Metastatic Liver Carcinoma in the Lung (tissue), 2 donors: ENCODE results near the genes C7orf57 and FIGNL1.

DNA sequence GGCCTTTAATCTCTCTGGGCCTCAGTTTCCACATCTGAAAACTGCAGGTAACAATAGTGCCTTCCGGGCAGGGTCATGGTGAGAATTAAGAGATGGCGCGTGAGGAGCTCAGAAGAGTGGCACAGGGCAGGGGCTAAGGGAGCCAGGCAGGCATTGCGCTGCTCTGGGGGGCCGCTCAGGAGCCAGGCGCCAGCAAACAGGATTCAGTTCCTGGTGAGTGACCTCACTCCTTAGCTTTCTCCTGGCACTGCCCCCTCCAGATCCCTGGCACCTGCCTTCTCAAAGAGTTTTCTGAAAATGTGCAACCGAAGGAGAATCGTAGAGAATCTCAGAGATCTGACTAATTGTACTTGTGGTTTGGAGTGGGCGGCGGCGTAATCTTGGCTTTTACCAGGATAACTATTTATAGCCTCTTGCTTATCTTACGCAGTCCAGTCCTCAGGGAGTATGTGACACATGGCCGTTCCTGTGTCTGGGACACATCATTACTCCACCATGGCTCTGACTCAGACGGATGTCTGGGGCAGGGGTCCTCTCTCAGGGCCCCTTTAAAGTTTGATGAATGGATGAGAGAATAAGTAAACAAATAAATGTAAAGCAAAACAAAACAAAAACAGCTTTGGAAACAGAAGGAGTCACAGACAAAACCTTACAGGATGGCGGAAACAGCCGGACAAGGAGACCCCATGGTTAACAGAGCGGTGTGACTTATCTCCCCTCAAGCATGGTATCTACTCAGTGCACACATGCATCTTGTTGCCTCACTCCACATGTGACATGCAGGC is 99.8 kb downstream of the TNS3 start:
- PRO-cap, 2 experiments: no peak in any of the 2 experiments

DNA sequence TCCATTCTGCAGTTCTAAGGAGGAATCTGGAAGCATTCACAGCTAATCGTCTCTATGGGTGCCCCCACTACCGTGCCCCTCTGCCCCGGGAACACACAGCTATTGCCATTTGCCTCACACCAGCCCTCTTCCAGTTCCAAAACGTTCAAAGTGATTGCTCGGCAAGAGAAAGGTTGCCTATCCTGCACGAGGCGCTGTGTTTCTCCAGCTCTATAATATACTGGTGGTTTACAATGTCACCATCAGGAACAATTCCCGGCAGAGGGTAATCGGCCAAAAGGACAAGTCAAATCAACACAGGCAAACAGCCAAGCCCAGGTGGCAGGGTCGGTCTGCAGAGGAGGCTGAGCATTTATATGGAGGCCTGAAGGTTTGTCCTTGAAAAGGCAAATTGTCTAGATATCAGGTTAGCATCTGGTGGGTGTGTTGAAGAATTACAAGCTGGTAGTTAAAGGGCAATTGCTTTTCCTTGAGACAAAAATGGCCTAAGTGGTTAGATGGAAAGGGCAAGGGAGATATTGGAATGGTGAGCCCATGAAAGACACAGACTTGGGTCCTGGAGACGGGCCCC is 29.2 kb upstream of the TNS3 start:
- PRO-cap, 2 experiments: no peak in any of the 2 experiments

DNA sequence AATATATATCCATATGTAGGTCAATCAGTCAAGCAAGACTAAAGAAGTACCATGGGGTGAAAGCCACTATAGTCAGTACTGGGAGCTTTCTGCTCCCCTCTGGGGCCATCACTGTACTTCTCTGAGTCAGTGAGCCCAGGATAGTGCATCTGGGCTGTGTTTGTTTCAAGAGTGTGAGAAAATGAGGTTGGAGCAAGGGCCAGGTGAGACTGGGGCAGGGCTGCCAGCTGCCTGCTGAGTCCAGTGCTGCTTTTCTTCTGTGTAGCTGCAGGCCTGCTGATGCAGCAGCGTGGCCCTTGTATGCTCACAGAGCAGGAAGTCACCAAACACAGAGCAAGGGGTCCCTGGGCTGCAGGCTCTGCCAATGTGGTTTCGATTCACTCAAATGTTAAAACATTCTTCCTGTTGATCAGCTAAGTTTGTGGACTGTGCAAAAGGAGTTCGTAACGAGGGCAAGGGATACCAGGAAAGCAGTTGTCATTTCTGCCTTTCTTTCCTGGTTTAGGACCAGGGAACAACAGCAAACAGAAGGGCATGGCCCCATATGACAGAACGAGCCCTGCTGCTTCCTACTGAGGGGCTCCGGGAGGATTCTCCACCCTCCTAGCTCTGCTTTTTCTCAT is 65.4 kb upstream of the TNS3 start:
- PRO-cap, 2 experiments: no peak in any of the 2 experiments

DNA sequence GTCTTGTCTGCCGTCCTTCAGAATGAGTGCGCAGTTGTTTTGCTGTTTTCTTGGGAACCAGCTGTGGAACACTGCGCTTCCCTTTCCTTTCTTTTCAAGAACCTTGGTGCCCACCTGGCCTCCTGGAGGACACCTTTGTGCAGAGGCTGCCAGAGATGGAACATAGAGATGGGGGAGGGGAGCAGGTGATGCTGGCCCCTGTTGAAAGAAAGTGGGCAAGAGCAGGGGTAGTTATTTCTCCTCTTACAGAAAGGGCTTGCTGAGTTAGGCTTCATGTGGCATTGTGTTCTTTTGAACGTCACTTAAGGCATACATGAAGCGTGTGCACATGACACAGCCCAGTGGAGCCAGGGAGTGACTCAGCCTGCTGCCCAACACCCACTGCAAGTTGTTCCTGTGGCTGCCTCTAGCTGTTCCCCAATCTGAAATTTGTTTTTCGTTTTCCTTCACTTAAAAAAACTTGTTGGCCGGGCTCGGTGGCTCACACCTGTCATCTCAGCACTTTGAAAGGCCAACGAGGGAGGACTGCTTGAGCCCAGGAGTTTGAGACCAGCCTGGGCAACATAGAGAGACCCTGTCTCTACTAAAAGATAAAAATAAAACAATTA is 87.5 kb upstream of the TNS3 start:
- PRO-cap, 2 experiments: no peak in any of the 2 experiments

DNA sequence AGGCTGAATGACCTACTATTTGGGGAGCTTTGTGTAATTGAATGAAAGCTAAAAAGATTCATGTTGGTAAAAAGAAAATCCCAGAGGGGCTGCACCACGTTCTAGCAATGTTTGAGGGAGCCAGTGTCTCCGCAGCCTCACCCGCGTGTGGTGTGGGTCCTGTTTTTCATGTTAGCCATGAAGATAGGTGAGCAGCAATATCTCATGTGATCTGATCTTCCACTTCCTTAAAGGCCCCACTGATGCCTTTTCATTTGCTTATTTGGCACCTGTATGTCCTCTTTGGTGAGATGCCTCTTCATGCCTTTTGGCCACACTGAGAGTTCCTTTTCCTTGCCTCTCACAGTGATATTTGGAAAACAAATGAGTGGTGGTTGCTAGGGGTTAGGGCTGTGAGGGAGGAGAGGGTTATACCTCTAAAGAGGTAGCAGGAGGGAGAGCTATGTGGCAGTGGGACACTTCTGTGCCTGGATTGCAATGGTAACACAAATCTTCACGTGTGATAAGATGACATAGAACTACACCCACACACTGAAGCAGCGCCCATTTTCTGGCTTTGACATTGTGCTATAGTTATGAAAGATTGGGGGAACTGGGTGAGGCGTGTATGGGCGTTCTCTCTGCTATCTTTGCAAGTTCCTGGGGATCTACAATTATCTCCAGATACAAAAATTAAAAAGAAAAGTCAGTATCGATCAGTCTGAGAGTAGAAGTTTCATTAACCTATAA is 90.4 kb upstream of the TNS3 start:
- PRO-cap, 2 experiments: no peak in any of the 2 experiments

- PRO-cap, 2 experiments: no peak in any of the 2 experiments
These were observed 152.3 kb upstream of the TNS3 start for GRCh38 chr7:47734088-47734688.

DNA sequence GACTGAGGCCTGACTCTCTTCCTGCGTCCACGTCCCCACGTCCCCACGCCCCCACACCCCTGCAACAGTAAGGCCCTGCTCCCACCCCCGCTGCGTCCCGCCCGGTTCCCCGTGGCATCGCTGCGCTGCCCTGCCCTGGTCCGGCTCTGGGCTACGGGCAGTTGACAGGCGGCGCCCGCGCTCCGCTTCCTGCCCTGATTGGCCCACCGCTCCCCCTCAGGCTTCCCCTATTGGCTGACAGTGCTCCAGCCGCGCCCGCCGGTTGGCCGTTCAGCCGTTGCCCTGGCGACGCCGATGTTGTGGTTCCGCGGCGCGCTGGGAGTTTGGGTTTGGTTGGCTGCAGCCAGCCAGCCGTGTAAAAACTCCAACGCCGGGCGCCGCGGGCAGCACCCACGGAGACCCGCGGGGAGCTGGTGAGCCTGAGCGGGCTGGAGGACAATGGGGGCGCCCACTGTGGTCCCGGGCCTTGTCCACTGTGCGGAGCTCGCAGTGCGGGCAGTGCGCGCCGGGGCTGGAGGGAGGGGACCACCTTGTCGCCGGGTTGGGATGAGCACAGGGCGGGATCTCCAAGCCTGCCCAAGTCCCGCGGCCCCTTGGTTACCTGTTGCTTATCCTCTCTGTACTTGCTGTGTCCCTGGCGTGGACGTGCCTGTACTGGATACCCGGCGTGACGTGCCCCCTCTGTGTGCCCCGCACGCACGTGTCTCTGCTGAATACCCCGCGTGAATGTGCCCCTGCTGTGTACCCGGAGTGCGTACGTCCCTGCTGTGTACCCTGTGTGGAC is at the start of gene C7orf57:
Gene C7orf57, plus strand, starts transcription at position 326 of the 784 bp plus-strand sequence.
- PRO-cap, 2 experiments: peak in 1 of 2 experiments; most common plus-strand start position 303 of the sequence (in 1)

GRCh38 chr7:48096346-48096858 is 7.3 kb downstream of the UPP1 start:
- PRO-cap, 2 experiments: no peak in any of the 2 experiments

DNA sequence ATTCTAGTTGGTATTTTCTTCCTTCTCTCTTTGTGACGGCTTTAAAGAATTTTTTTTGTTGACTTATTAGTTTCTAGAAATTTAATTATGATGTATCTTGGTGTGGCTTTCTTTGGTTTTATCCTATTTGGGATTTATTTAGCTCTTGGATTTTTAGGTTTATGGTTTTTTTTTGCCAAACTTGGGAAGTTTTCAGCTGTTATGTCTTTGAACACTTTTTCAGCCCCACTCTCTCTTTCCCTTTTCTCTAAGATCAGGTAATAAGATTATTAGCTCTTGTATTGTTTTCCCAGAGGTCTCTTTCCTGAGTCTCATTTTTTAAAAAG is 325.5 kb downstream of the ABCA13 start:
- PRO-cap, 2 experiments: no peak in any of the 2 experiments

- PRO-cap, 2 experiments: no peak in any of the 2 experiments
These were observed 1.1 kb downstream of the VWC2 start for GRCh38 chr7:49774496-49774971.

DNA sequence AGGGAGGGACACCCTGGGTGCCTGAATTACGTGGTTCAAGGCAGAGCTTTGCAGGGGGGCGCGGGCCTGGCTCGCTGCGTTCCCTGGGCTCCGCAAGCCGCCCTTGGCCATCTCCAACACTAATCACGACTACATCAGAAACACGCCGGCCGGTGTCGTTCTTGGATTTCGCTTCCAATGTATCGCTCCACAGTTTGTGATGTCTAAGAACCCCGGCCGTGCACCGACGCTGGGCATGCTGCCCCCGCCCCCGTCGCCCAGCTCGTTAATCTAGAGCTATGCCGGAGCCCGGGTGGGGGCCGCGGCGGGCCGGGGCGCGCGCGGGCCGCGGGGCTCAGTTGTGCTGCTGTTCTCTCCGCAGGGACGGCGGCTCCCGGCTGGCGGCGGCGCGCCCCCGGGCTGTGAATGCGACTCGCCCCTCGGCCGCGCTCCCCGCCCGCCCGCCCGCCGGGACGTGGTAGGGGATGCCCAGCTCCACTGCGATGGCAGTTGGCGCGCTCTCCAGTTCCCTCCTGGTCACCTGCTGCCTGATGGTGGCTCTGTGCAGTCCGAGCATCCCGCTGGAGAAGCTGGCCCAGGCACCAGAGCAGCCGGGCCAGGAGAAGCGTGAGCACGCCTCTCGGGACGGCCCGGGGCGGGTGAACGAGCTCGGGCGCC is 1.7 kb downstream of the VWC2 start:
- PRO-cap, 2 experiments: peak in 1 of 2 experiments; most common plus-strand start position 584 of the sequence (in 1); most common minus-strand start position 568 of the sequence (in 1)

DNA sequence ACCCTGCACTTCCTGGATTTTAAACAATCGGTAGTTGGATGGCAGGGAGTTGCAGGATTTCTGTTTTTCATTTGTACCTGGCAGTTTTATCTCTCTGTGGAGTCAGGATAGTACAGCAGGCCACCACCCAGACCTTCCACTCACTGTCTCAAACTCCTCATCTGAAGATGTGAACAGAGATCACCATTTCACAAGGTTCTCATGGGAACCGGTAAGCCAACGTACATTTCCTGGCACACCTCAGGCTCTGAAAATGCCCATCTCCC is 42.2 kb upstream of the IKZF1 start:
- PRO-cap, 2 experiments: no peak in any of the 2 experiments

GRCh38 chr7:50366908-50367609 is 62.5 kb downstream of the IKZF1 start:
- PRO-cap, 2 experiments: no peak in any of the 2 experiments

- PRO-cap, 2 experiments: peak in 1 of 2 experiments; most common plus-strand start chr7:50450456 (in 1); most common minus-strand start chr7:50450336 (in 1)
These were observed at the start of gene FIGNL1 for GRCh38 chr7:50450170-50450660. FIGNL1 (minus strand) TSS chr7:50450350.

GRCh38 chr7:50496961-50497375 is 46.8 kb upstream of the FIGNL1 start:
- PRO-cap, 2 experiments: no peak in any of the 2 experiments

DNA sequence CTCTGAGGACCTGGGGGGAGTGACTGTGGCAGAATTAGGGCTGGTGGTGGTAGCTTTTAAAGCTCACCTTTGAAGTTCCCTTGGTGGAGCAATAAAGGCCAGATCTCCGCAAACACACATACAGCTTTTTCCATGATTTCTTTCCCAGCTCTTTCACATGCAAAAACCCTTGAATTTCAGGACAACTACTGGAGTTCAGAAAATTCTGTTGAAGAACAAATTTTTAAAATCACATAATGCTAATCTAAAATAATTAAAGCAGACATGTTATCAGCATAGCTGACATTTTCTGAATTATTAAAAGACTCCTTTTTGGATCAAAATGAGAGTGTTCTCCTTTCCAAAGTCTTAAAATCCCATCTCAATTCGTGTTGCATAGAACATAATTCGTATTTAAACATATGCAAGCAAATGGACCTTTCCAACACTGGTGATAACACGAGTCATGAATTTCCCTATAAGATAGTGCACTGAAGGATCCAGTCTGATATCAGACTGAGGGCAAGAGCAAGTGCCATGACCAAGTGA is 51.0 kb upstream of the DDC start:
- PRO-cap, 2 experiments: no peak in any of the 2 experiments

- PRO-cap, 2 experiments: no peak in any of the 2 experiments
These were observed 56.9 kb upstream of the DDC start for GRCh38 chr7:50621831-50622722.

GRCh38 chr7:50658521-50659154 is 93.4 kb upstream of the DDC start:
- PRO-cap, 2 experiments: no peak in any of the 2 experiments

DNA sequence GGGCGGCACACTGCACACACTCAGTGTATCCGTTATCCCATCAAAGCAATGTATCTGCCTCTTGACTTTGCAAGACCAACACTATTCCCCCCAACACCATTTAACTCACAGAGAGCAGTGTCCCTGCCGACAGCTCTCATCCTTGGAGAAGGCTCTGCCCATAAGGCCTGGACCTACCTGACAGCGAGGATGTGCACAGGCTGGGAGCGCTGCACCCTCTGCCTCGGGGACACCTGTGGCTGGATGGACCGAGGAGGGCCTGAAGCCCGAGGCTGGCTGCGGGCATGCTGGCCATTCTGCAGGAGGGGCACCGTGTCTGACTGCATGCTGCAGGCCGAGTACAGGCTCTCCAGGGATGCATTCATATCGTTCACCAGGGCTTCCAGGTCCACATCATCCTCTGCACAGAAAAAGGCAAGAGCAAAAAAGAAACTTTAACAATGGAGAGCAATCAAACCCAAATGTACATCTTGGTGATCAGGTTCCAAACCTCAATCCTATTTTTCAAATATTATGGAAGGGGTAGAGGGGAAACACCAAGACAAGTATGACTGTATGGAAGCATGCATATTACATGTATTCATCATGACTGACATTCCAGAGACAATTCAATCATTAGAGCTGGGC is 108.3 kb downstream of the GRB10 start:
- PRO-cap, 2 experiments: no peak in any of the 2 experiments

DNA sequence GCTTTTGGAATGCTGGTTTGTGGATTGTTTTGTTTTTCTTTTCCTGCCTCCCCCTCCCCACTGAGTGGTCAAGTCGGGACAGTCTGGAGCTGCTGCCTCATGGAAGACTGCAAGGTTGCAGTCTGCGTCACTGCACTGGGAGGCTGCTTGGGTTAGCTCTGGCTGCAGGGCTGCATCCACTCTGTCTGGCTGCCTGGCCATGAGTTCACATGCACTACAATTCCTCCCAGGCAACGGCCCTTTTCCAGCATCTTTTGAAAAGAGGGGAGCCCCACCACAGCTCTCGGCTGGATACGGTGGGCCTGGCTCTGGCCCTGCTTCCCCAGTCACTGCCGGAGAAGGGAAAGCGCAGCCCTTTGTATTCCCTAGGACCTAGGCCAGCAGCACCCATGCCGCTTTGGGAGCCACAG is 80.7 kb downstream of the GRB10 start:
- PRO-cap, 2 experiments: no peak in any of the 2 experiments